SJSA1 (cell line): ENCODE results near the gene PUS7.

DNA sequence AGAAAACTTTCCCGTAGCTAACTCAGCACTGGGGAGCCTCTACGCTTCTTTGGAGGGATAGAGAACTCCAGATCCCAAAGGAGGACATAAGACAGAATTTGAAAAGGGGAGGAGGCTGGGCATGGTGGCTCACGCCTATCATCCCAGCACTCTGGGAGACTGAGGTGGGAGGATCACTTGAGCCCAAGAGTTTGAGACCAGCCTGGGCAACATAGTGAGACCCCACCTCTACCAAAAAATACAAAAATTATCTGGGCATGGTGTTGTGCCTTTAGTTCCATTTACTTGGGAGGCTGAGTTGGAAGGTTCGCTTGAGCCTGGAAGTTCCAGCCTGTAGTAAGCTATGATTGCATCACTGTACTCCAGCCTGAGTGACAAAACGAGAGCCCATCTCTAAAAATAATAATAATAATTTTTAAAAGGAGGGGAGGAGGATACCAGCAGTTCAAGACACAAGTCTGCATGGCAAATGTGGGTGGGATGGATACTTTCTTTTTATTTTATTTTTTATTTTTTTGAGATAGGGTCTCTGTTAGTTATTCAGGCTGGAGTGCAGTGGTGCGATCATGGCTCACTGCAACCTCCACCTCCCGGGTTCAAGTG lies 165.9 kb upstream of the SH2B2 start:
- RAMPAGE, long total RNA: no peak

DNA sequence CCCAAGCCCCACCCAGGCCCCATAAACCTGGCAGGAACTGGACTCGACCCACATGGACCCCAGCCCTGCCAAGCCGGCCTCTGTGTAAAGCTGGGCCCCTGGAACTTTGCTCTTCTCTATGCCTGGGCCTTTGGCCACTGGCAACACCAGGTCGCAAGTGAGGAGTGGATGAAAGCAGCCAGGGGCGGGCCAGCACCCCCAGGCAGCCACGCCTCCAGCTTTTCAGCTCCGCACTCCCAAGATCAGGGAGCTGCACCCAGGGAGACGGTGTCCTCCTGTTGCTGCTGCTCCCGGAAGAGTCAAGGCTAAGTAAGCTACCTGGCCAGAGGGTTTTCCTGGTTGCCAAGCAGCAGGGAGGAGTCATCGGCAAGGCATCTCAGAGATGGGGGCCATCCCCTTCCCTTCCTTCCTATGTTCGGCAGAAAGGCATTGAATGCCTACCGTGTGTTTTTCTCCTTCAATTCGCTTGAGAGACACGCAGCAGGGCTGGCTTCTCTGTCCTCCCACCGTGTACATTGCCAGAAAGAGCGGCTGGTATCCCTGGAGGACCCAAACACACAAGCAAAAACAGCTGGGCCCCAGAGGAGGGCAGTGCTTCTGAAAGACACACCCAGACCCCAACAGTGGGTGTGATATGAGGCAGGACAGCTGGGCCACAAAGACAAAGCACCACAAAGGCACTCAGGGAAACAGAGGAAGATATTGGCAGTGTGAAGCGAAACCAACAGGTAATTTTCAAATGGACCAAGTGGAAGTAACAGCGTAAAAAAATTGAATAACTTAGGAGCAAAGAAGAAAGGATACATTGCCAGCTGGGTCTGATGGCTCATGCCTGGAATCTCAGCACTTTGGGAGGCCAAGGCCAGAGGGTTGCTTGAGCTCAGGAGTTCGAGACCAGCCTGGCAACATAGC lies 133.2 kb upstream of the SH2B2 start:
- RAMPAGE, long total RNA: no peak

- RAMPAGE, long total RNA: no peak
Observed at GRCh38 chr7:102248134-102249146, 38.2 kb upstream of the SH2B2 start.

- RAMPAGE, long total RNA: no peak
Observed at GRCh38 chr7:102284692-102285958, 1.5 kb upstream of the SH2B2 start.

GRCh38 chr7:102285959-102286644 lies 566 bp upstream of the SH2B2 start:
- RAMPAGE, long total RNA: no peak

DNA sequence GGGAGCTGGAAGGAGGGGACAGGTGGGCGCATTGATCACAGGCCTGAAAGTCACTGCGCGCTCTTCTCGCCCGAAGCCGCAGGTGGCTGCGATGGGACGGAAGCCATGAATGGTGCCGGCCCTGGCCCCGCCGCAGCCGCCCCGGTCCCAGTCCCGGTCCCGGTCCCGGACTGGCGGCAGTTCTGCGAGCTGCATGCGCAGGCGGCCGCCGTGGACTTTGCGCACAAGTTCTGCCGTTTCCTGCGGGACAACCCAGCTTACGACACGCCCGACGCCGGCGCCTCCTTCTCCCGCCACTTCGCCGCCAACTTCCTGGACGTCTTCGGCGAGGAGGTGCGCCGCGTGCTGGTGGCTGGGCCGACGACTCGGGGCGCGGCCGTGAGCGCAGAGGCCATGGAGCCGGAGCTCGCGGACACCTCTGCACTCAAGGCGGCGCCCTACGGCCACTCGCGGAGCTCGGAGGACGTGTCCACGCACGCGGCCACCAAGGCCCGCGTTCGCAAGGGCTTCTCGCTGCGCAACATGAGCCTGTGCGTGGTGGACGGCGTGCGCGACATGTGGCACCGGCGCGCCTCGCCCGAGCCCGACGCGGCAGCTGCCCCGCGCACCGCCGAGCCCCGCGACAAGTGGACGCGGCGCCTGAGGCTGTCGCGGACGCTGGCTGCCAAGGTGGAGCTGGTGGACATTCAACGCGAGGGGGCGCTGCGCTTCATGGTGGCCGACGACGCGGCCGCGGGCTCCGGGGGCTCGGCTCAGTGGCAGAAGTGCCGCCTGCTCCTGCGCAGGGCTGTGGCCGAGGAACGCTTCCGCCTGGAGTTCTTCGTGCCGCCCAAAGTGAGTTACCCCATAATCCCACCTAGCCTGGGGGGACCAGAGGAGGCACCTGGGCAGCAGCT lies 14.0 kb downstream of the SH2B2 start:
- RAMPAGE, long total RNA: no peak

DNA sequence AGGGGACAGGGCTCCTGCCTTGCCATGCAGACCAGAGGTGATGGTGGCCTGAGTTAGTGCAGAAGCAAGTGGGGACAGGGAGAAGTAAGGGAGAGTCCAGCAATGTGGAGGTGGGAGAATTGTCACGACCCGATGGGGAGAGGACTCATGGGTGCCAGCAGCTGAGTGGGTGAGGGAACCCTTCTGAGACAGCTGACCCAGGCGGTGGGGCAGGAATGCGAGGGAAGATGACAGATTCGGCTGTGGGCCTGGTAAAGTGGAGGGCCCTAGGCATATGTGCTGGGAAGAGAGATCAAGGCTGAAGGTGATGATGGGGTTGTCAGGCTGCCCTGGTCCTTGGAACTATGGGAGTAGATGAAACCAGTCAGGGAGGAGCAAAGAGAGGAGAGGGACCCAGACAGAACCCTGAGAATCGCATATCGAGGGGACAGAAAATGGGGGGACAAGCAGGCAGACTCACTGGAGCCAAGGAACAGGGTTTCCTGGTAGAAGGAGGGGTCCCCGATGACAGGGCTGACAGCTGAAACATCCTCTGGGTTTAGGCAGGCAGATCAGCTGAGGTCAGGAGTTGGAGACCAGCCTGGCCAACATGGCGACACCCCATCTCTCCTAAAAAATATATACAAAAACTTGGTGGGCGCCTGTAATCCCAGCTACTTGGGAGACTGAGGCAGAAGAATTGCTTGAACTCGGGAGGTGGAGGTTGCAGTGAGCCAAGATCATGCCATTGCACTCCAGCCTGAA lies 3.7 kb upstream of the ORAI2 start:
- RAMPAGE, long total RNA: no peak

- RAMPAGE, long total RNA: no peak
Observed at GRCh38 chr7:102781471-102782206, 32.8 kb downstream of the FAM185A start.

DNA sequence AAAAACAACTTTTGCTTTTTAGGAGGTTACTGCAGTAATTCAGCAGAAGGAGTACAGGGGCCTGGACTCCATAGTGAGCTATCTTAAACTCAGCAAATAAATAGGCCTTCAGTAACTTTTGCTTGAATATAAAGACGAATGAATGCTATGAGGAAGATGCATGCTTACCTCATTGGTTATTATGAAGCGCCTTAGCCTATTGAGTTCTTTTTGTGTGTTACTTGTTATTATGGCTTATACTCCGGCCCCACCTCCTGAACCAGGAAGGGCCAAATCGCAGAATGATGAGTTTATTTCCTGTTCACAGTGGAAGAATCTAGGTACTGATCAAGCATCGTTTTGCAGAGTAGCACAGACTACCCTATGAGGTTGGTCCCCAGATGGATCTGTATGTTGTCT lies 42.5 kb downstream of the FAM185A start:
- RAMPAGE, long total RNA: no peak

DNA sequence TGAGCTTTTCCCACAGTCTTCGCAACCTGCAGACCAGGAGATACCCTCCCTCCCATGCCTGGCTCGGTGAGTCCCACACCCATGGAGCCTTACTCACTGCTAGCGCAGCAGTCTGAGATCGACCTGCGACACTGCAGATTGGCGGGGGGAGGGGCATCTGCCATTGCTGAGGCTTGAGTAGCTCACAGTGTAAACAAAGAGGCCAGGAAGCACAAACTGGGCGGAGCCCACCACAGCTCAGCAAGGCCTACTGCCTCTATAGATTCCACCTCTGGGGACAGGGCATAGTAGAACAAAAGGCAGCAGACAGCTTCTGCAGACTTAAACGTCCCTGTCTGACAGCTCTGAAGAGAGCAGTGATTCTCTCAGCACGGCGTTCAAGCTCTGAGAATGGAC lies 36.8 kb upstream of the ARMC10 start:
- RAMPAGE, long total RNA: no peak

GRCh38 chr7:103113178-103113635 lies 35.7 kb downstream of the NAPEPLD start:
- RAMPAGE, long total RNA: no peak

GRCh38 chr7:103308053-103308496 lies 10.8 kb downstream of the PMPCB start:
- RAMPAGE, long total RNA: no peak

GRCh38 chr7:103445137-103445876 lies 700 bp downstream of the SLC26A5 start:
- RAMPAGE, long total RNA: no peak

DNA sequence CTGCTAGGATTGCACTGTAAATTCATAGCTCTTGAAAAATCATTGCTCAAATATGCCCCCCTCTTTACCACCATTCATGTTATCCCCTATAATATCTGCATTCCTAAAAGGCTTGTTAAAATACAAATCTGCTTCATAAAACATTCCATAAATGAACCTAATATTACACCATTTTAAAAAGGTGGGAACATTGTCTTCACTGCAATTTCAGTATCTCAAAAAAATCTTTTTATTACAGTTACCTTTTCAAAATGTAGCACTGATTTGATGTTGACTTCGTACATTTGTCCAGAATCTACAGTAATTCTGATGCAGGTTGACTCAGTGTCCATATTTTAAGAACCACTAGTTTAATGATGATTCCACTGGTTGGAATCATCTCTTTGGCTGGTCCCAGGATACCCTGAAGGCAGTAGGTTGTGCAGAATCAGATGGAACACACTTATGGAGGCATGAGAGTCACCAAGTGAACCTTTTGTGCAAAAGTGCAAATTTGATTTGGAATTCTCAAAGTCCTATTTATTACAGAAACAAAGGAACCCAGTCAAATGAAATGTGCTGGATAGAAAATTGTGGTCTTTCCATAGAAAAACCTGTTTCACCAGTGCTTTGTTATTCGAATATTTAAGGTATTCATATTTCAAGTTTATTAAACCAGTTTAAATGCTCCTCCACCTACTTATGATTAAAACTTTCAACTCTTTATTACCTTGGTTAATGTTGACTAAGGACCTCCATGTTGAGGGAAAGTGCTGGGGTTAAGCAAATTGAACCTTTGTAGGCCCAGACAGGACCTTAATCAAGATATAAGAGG lies 28.1 kb upstream of the KMT2E start:
- RAMPAGE, long total RNA: no peak

- RAMPAGE, long total RNA: no peak
Observed at GRCh38 chr7:105003305-105004443, 10.3 kb upstream of the KMT2E start.

- RAMPAGE, long total RNA: no peak
Observed at GRCh38 chr7:105107215-105107893, 93.3 kb downstream of the KMT2E start.

GRCh38 chr7:105264569-105265429 lies 123.9 kb downstream of the SRPK2 start:
- RAMPAGE, long total RNA: no peak

DNA sequence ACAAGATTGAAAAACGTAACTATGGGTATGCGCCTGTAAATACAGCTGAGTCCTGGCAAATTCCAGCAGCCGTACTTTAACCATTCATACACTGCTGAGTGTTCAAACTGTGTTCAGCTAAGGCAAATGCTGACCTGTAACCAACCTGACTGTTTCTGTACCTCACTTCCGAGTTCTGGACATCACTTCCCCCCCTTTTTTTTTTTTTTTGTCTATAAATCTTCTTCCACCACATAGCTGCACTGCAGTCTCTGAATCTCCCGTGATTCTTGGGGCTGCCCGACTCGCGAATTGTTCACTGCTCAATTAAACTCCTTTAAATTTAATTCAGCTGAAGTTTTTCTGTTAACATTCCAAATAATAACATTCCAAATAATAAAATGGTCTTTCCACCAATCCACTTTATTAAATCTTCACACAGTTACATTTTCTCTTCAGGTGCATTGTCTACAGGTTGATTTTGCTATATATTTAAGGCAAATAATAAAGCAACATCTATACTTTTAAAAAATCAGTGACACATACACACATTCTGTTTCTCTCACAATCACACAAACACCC lies 69.0 kb downstream of the SRPK2 start:
- RAMPAGE, long total RNA: no peak

- RAMPAGE, long total RNA: start-site peak on the minus strand at chr7:105522209-105522238, 271 and 80 reads in 2 replicates
Observed at GRCh38 chr7:105521384-105522574, at the start of gene PUS7. Gene PUS7 (minus strand): TSS chr7:105522271.

DNA sequence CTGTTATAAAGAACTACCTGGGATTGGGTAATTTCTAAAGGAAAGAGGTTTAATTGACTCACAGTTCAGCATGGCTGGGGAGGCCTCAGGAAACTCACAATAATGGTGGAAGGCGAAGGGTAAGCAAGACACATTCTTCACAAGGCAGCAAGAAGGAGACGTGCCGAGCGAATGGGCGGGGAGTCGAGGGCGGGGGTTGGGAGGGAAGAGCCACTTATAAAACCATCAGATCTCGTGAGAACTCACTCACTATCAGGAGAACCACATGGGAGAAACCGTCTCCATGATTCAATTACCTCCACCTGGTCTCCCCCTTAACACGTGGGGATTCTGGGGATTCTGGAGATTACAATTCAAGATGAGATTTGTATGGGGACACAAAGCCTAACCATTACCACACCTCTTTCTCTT lies 19.4 kb upstream of the EFCAB10 start:
- RAMPAGE, long total RNA: no peak